GM12891 (cell line): ENCODE data around the genes OR2L8, OR2M5, OR2T3, OR2T35 and LYPD8.

- RRBS, result no CpG with 5 or more reads among the region's 3 CpGs
Observed at GRCh38 chr1:247948449-247949083, at the start of gene OR2L8. Gene OR2L8 (plus strand): TSS chr1:247948858.

DNA sequence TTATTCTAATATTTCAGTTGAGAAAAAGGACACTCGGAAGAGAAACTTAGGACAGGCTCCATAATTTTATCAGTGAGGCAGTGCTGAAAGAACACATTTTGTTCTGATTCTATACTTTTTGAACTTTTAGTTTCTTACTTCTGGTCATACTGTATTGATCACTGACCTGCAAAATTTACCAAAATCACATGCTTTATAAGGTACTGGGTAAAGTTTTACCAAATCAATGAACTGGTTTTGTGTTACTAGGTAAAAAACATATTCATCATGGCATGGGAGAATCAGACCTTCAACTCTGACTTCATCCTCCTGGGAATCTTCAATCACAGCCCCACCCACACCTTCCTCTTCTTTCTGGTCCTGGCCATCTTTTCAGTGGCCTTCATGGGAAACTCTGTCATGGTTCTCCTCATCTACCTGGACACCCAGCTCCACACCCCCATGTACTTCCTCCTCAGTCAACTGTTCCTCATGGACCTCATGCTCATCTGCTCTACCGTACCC is at the start of gene OR2M5:
OR2M5 (plus strand) TSS at position 268 of the 504 bp plus-strand sequence.
- RRBS, result no CpG with 5 or more reads among the region's 2 CpGs

GRCh38 chr1:248472957-248473462 is at the start of gene OR2T3:
Gene OR2T3 (plus strand): TSS chr1:248473351.
- RRBS, result no CpG with 5 or more reads among the region's 4 CpGs

GRCh38 chr1:248645002-248645501 is at the start of gene OR2T35:
Gene OR2T35 (minus strand): TSS chr1:248645278.
- RRBS, result no CpG with 5 or more reads among the region's 3 CpGs

- RRBS, result no CpG with 5 or more reads among the region's 4 CpGs
Observed at GRCh38 chr1:248755644-248755987, at the start of gene LYPD8. Gene LYPD8 (minus strand): TSS chr1:248755759.

DNA sequence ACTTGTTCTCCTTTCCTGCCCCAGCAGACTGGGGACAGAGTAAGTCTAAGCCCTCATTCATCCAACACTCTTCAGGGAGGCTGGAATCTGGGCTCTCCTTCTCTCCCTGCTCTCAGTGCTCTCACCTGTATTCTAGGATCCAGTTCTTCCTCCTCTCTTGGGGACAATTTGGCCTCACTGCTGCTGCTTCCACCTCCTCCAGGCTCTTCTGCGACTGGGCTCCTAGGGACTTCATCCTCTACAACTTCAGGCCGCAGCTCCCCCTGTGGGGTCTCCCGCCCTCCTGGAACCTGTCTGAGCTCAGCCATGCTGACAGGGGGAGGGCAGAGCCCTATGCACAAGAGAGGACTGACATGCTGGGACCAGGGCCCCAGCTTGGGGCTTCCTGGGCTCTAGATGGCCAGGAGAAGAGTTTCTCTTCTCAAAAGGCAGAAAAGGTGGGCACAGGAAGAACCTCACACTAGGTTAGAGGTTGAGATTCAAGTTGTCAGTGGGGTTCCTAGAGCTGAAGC is 1.0 kb downstream of the SH3BP5L start:
- RRBS, result no CpG with 5 or more reads among the region's 3 CpGs

GRCh38 chr1:248842760-248843449 is 4.9 kb downstream of the ZNF672 start:
- RRBS, result no CpG with 5 or more reads among the region's 9 CpGs

DNA sequence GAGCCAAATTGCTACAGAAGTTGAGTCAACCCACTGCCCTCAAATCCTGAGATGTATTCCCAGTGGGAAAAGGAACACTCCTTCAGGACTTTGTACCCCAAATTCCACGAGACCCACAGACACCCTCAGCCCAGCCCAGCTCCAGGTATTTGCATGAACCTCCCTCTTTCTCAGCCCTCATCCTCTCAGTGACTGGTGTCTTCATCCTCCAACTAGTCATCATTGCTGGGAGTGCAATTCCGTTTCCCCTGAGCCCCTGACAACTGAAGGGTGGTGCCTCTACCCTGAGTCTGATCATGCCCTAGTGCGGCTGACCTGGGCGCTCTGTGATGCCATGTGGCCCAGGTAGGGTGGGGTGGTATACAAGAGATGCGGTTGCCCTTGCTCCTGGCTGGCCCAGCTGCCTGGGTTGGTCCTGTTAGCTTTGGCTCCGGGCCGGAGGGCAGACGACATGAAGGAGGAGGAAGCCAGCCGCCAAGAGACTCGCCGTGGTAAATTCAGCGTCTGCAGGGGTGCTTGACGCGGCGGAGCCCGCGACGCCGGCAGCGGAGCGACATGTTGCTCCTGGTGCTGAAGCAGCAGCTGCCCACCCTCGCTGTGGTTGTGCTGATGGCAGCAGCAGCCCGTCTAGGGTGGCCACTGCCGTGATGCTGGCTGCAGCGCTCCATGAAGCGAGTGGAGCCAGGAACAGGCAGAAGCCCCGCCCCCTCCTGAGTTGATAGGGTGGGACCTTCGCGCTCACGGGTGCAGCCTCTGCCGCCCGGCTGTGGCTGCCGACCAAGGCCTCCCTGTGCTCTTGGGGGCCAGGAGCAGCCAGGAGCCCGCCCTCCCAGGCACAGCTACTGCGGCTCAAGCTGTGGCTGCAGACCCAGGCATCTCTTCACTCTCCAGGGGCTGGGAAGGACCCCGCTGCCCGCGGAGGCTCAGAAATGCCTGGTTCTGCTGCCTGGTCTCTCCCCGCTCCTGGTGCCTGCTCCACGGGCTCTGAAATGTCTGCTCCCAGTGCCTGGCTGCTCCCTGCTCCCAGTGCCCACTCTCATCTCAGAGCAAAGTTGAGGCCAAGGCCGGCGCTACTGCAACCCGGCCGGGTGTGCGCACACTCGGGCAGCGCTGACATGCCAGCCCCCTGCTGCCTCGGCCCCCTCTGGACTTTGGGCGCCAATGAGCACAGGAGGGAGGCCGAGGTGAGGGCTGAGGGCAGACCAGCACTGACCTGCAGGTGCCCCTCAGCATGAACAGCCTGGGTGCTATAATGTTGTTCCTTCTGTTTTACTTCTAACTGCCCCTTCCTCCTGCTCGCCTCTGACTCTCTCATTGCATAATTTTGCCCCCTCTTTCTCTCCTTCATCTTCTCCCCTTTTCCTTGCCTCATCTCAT is 4.2 kb upstream of the ZNF692 start:
- RRBS, result no CpG with 5 or more reads among the region's 51 CpGs